OCI-LY7 (cell line): ENCODE measurements around the genes SPR and RAB11FIP5.

DNA sequence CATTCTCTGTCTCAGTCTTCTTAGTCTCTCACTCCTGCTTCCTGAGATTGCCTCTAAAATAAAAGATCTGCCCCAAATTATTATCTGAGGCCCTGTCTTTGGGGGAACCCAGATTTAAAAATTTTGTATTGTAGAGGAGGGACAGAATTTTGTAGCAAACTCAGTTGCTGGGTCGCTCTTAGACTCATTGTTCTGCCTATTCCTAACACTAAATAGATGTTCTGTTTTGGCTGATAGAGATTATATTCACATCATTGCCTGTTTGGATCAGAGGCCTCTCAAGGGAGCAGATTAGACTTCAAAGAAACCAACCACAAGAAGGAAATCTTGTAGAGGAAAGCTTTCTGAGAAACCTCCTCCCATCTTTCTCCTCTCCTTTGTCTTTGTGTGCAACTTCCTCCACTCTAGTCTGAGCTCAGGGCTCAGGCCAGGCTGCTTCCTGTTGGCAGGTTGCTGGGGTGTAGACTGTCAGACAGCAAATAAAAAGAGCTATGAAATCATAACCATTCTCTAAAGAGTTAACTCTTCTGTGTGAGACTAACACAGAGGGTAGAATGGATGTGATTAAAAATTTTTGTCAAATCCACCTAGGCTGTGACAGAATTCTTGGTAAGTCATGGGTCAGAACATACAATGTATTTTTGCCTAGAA is 113.1 kb downstream of the TGFA start:
- PRO-cap: no peak
- RAMPAGE, long total RNA: no peak

DNA sequence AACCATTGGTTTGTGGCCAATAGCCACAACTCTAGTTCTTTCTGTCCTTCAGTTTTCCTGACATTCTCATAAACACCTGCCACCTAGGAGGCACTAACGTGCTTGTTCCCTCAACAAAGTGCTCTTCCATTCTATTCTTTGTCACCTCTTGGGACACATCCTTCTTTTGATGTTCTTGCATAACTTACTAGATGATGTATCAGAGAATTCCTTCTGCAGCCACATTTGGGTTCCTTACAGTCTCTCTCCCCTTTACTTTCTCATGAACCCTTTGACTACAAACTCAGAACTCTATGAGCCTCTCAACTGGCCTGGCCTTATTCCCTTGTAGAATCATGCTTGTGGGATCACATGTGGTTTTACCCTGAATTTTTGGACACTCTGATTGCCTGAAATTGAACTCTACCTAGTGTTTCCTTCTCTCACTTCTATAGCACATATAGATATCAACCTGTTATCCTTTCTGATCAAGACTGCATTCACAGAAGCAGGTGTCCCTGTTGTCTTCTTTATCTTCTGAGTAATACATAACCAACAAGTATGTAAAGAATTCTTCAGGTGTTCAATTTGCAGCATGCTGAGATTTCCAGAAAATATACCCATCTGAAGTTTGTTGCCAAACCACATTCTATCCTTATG is 69.8 kb downstream of the TGFA start:
- PRO-cap: no peak
- RAMPAGE, long total RNA: no peak

DNA sequence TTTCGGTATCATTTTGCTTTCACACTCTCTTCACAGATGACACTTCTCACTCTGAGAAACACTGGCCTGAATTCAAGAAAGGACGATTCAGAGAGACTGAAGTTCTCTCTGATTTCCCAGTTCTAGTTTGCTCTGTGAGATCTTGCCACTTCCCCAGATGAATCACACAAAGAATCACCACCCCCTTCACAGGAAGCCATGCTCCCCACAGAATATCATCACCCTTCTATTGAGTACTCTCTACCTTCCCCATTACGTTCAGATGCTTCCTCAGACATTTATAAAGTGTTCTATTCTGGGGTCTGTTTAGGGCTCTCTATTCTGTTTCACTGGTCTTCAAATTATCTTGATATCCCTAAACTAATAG is 16.1 kb upstream of the CD207 start:
- PRO-cap: no peak
- RAMPAGE, long total RNA: no peak

DNA sequence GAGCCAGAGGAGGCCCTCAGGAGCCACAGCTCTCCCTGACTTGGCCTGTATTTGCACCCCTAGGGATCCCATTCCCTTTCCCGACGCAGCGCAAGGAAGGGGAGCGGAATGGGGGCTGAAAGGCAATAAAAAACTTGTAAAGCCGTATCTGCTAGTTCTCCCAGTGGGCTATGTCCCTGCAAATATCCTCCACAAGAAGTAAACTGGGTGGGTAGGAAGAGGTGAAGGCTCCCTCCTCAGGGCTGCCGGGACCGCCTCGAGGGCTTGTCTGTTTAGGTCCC is 723 bp upstream of the NAGK start:
- PRO-cap: no peak
- RAMPAGE, long total RNA: no peak

GRCh38 chr2:71073241-71074352 is 5.1 kb downstream of the NAGK start:
- PRO-cap: no peak
- RAMPAGE, long total RNA: no peak

- PRO-cap: no peak
- RAMPAGE, long total RNA: no peak
Measured at GRCh38 chr2:71426367-71427688, 39.7 kb upstream of the DYSF start.

GRCh38 chr2:71453243-71454303 is 12.9 kb upstream of the DYSF start:
- PRO-cap: no peak
- RAMPAGE, long total RNA: no peak

GRCh38 chr2:71751671-71752036 is 285.2 kb downstream of the DYSF start:
- PRO-cap: unidirectional peak, minus-strand start at chr2:71751793
- RAMPAGE, long total RNA: no peak

DNA sequence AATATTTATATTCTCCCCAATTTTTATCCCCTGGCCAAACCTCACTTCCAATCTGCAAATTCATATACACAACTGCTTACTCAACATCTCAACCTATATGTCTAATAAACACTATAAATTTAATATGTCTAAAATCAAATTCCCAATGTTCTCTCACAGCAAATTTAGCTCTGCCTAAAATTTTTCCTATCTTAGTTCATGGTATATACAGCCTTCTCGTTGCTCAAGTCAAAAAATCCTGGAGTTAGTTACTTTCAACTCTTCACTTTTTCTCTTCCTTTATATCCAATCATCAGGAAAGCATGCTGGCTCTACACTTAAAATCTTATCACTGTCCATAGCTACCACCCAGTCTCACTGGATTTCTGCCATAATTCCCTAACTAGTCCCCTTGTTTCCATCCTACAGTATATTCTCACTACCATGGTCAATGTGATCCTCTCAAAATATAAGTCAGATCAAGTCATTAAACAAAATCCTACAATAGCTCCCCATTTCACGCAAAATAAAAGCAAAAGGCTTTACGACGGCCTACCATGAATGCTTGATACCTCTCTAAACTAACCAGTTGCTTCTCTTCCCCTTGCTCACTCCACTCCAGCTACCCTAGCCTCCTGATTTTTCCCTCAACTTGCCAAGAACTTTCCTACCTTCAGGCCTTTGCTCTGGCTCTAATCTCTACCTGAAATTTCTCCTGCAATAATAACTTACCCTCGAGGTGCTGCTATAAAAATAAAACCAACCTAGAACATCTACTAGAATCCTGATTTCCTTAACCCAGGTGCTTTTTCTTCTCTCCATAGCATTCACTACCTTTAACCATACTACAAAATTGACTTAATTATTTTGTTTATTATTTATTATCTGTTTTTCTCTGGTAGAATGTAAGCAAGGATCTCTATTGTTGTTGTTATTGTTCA is 337.2 kb downstream of the EXOC6B start:
- PRO-cap: no peak
- RAMPAGE, long total RNA: no peak

- PRO-cap: no peak
- RAMPAGE, long total RNA: no peak
Measured at GRCh38 chr2:72886749-72887482, at the start of gene SPR. Gene SPR (plus strand): TSS chr2:72887408.

DNA sequence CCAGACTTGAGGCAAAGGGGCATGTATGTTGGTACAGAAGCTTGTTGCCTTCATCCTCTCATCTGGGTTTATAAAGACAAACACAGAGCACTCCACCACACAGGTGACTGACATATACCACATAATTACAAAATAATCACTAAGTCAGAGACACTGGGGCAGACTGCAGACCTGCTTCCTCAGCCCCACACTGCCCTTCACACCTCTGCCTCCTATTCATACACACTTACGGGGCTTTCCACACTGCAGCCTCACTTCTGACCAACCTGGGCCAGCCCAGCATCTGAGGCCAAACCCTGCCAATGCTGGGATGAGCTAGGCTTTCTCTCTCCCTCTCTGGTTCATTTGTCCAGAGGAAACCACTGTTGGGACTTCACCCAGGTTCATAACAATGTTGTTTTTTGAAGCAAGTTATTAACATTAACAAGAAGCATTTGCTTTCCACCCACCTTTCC is 4.5 kb downstream of the EMX1 start:
- PRO-cap: no peak
- RAMPAGE, long total RNA: no peak

GRCh38 chr2:73080544-73081210 is 9.2 kb upstream of the SFXN5 start:
- PRO-cap: no peak
- RAMPAGE, long total RNA: no peak

GRCh38 chr2:73111335-73112057 is 1.3 kb downstream of the RAB11FIP5 start:
- PRO-cap: no peak
- RAMPAGE, long total RNA: no peak

- PRO-cap: no peak
- RAMPAGE, long total RNA: no peak
Measured at GRCh38 chr2:73112773-73113815, at the start of gene RAB11FIP5. Gene RAB11FIP5 (minus strand): TSS chr2:73112948.

GRCh38 chr2:73250982-73251683 is 17.0 kb downstream of the CCT7 start:
- PRO-cap: no peak
- RAMPAGE, long total RNA: no peak

GRCh38 chr2:73284995-73285660 is 850 bp upstream of the FBXO41 start:
- PRO-cap: bidirectional peak, plus-strand start at chr2:73285465, minus-strand start at chr2:73285308
- RAMPAGE, long total RNA: no peak

DNA sequence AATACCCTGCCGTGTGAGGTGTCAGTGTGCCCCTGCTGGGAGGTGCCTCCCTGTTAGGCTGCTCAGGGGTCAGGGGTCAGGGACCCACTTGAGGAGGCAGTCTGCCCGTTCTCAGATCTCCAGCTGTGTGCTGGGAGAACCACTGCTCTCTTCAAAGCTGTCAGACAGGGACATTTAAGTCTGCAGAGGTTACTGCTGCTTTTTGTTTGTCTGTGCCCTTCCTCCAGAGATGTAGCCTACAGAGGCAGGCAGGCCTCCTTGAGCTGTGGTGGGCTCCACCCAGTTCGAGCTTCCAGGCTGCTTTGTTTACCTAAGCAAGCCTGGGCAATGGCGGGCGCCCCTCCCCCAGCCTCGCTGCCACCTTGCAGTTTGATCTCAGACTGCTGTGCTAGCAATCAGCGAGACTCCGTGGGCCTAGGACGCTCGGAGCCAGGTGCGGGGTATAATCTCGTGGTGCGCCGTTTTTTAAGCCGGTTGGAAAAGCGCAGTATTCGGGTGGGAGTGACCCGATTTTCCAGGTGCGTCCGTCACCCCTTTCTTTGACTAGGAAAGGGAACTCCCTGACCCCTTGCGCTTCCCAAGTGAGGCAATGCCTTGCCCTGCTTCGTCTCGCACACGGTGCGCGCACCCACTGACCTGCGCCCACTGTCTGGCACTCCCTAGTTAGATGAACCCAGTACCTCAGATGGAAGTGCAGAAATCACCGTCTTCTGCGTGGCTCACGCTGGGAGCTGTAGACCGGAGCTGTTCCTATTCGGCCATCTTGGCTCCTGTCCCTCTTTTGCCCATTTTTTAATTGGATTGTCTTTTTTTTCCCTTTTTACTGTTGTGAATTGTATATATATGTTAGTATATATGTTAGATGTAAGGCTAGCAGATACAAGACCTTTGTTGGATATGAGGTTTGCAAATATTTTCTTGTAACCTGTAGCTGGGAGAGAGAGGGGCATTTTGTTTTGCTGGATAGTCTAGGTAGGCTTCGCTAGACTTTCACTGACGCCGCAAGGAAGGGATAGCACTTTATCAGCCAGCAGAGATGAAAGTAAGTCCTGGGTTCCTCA is 100.0 kb downstream of the ALMS1 start:
- PRO-cap: no peak
- RAMPAGE, long total RNA: no peak

- PRO-cap: no peak
- RAMPAGE, long total RNA: no peak
Measured at GRCh38 chr2:73700935-73701634, 36.1 kb downstream of the TPRKB start.

DNA sequence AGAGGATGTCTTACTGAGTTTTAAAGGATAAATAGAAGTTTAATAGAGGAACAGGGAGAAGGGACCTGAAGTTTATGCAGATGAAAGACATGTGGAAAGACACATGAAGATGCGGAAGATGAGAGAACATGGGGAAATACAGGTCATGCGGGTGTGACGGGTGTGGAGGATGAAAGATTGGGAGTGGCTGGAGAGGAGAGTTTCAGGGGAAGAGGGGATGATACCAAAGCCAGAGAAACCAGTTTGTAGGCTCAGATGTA is 69.2 kb downstream of the TET3 start:
- PRO-cap: no peak
- RAMPAGE, long total RNA: no peak

- PRO-cap: no peak
- RAMPAGE, long total RNA: no peak
Measured at GRCh38 chr2:74167523-74167931, 11.2 kb downstream of the MOB1A start.